Sciatic nerve (tissue), 1 donor: ENCODE measurements around a stretch of chr10.

DNA sequence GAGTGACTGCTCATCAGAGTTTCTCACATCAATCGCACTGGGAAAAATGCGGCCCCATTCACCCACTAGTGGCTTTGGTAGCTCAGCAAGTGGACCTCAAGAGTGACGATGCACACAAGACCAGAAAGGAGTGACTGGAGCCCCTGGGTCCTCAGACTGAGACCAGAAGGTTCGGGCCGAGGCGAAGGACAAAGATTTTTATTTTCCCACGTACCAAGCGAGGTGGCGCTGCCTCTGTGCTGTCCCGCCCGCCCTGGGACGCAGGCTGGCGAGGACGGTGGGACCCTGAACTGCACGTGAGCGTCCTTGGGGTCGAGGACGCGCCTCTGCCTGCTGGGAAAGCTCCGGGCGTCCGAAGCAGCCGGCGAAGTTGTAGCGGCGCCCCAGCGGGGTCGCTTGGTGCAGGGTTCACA lies 526 bp downstream of the PARG start:
- PRO-cap, result no peak

GRCh38 chr10:49988502-49988877 lies 284 bp downstream of the AGAP6 start:
- PRO-cap, result no peak

GRCh38 chr10:50332779-50333039 lies 81.4 kb upstream of the ASAH2 start:
- PRO-cap, result no peak

DNA sequence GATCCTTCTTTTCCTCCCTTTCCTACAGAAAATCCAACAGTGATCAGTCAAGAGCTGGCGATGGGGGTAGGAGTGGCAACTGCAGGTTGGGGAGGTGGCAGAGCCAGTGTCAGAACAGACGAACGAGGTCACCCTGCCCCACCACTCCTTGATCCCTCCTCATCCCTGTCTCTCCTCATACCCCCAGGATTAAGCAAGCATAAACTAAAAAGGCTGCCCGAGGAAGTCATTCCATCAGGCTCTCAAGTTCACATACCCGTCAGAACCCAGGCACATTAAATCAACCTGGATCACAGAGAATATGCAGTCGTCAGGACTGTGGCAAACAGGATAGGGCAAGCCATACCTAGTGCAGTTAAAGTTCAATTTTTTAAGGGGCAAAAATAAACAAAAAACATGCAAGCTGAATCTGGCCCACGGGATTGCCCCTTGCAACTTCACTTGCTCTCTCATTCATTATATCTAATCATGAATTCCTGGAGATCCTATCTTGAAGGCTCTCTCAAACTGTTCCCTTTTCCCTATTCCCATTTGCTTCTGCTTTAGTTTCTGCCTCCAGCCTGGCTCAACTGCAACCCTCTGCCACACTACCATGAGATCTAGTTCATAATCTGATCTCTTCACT lies 110.0 kb upstream of the ASAH2 start:
- PRO-cap, result no peak

DNA sequence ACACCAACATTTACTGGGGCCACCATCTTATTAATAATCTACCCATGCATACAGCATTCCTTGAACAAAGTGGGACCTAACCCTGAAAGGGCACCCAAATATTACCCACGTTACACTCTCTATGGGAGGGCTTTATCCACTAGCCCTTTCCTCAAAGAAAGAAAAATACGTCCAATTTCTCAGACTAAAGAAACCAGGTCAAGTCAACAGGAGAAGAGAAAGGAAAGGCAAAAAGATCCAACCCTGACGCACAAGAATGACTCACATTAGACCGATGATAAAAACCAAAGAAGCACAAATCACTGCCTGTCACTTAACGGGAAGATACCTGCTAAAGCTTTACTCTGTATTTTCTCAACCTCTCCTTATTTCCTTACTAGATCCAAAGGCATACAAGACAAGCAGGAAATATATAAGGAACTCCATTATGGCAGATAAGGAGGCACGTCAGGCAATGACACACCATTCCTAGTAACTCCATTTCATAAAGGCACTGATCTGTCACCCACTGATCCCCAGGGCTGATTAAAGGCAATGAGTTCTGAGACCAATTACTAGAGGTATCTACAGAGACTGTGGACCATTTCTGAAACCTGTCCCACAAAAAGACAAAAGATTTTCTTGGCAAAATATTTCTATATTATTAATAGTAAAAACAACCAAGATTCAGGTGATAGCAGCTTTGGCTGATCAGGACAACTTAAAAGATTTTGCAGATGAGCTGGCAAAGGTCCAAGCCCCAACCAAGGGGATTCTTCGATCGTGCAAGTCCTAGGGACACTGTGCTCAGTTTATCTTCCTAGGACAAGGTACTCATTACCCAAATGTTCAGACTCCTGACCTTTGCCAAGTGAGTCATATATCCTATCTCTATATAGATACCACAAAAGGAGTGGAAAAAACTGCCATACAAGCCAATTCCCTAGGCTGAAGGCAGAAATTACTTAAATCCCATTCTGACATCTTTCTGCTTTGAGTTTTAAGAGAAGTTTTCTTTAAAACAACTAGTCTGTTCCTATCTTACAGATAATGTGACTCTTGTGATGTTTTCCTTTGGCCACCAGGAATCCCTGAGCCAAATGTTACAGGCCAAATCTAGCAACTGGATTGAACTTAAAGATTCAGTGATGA lies 142.2 kb upstream of the ASAH2 start:
- PRO-cap, result no peak

GRCh38 chr10:50395241-50395913 lies 144.1 kb upstream of the ASAH2 start:
- PRO-cap, result no peak

GRCh38 chr10:51163963-51165056 lies 90.0 kb downstream of the PRKG1 start:
- PRO-cap, result no peak

DNA sequence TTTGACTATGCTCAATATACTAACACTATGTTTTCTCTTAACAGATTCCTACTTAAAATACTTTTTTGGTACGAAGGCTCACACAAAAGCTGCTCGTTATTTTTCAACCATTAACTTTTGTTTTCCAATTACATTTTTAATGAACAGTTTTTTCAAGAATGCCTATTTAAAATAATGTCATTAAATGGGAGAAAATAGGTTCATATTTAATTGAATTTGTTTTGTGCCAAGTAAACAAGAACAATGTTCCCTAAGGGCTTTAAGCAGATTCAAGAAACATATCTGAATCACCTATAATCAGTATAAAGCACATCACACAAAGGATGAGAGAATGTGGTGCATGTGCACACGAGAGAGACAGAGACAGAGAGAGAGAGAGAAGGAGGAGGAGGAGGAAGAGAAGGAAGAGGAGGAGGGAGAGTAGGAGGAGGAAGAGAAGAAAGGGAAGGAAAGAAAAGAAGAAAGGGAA lies 174.6 kb downstream of the CSTF2T start:
- PRO-cap, result no peak

DNA sequence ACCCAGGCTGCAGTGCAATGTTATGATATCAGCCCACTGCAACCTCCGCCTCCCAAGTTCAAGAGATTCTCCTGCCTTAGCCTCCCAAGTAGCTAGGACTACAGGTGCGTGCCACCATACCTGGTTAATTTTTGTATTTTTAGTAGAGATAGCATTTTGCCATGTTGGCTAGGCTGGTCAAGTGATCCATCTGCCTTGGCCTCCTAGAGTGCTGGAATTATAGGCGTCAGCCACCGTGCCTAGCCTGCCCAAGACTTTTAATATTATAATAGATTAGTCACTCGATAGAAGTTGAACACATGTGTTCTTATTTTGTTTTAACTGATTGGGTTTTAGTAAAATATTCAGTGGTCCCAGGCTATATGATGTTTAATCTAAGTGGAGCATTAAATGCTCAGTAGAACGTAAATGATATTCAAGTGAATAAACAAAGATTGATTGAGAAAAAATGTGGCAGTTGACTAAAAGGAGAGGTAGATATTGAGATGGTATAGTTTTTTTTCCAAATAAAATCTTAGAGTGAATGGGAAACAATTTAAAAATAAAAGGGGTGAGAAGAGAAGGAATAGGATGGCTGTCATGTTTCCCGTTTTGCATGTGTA lies 101.0 kb downstream of the CSTF2T start:
- PRO-cap, result no peak

DNA sequence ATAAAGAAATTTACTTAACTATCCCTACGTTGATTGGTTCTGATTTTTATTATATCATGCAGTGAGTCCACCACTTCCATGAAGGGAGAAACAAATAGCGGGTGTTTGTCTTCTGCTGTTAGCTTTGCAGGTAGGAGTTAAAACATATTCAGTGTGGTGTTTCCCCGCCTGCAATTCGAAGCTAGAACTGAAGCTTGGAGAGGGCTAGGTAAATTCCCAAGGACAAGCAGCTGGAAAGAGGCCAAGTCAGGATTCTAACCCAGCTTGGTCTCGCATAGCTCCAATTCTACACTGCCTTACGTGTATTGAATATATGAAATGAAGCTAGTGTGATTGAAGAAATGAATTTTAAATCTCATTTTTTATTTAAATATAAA lies 1.0 kb upstream of the CSTF2T start:
- PRO-cap, result no peak

- PRO-cap, result no peak
Observed at GRCh38 chr10:52039030-52039352, 275.1 kb upstream of the DKK1 start.

GRCh38 chr10:52232501-52233183 lies 81.4 kb upstream of the DKK1 start:
- PRO-cap, result no peak

DNA sequence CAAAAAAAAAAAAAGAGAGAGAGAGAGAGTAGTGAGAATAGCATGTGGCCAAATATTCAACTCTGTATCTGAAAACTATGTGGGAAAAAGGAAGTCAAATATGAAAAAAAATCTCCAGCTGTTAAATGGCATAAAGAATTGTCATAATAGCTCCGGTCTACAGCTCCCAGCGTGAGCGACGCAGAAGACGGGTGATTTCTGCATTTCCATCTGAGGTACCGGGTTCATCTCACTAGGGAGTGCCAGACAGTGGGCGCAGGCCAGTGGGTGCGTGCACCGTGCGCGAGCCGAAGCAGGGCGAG lies 80.9 kb upstream of the DKK1 start:
- PRO-cap, result no peak

- PRO-cap, result no peak
Observed at GRCh38 chr10:52953392-52953712, 180.8 kb upstream of the MBL2 start.

DNA sequence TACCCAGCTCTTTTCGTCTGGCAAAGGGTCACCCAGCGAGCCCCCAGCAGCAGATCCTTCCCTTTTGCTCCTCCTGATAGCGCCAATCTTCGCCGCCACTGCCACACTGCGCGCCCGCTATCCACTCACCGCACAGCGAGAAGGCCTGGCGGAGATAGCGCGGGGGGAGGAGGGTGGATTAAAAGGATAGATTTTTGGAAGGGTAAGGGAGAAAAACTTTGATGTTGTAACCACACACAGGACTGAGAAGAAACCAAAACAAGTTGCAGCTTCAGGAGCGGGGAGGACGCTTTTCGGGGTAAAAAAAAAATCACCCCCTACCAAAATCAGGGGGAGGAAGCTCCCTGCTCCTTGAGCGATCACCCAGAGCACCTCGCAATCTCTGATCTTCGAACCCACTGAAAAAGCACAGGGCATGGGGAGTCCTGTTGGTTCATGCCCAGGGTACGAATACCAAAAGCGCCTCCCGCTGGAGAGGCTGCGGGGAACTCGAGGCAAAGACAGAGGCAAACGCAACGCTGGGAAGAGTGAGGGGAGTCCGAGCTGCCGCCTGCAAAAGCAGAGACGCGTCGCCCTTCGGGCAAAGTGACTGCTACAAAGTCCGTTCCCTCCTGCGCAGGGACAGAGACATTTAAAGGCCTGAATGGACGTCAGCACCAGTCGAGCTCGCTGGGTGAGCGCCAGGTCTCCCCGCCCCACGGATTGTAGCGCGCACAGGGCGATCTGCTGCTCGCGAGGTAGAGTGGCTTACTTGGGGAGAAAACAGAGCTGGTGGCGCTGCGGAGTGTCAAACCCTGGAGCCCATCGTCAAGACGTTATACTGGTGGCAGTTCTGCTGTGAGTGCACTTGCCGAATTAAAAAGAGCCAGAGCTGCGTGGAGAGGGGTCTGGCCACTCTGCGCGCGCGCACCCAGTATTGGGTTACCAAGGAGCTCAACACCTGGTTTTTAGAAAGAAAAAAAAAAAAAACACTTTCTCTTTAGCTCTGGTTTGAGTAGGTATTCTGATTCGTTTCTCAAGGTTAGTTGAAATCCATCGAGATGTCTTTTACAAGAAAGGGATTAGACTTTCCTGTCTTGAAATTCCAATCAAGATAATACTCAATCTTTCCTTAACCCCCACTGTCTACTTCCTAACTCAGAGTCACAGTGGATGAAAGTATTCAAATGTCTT lies 732.8 kb downstream of the ZWINT start:
- PRO-cap, result no peak

GRCh38 chr10:55629687-55630117 lies 731.4 kb downstream of the ZWINT start:
- PRO-cap, result unidirectional peak, plus-strand start at chr10:55629929

DNA sequence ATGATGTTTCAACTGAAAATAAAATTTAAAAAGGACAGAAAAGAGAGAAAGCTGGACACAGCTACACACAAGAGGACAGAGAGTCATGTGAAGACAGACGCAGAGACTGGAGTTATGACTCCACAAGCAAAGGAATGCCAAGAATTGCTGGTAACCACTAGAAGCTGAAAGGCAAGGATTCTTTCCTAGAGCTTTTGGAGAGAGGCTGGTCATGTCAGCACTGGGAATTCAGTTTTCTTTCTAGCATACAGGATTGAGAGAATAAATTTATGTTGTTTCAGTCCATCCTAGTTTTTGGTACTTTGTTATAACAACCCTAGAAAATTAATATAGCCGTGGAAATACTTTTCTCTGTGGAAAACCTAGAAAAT lies 575.4 kb downstream of the IPMK start:
- PRO-cap, result no peak

- PRO-cap, result no peak
Observed at GRCh38 chr10:57992494-57993290, 275.0 kb downstream of the IPMK start.

GRCh38 chr10:58715160-58715963 lies 202.7 kb downstream of the BICC1 start:
- PRO-cap, result unidirectional peak, plus-strand start at chr10:58715456

DNA sequence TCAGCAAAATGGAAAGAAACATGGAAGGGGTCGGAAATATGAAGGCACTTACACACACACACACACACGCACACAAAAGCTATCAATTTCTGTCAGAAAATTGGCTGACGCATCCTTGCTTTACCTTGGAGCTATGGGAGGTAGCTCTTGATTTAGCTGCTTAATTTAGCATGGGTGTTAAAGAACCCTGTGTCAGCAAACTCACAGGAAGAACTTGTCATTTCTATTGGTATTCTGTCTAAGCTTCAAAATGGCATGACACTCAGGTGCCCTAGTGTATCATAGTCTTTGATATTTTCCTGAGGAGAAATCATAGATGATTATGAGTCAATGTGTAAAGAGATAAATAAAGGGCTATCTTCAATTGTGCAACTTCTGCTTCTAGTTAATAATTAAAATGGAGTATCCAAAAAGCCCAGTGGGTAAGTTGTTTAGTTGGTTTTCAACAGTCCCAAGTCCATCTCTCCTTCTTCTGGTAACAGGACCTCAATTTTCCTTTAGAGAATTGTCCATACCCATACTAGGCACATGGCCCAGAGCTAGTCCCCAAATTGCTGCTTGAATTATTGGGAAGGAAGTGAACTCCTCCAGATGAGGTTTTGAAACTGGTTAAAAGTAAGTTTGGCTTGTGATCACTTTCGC lies 169.1 kb upstream of the PHYHIPL start:
- PRO-cap, result no peak